Jurkat, Clone E6-1 (cell line): ENCODE measurements around a stretch of chr5.

DNA sequence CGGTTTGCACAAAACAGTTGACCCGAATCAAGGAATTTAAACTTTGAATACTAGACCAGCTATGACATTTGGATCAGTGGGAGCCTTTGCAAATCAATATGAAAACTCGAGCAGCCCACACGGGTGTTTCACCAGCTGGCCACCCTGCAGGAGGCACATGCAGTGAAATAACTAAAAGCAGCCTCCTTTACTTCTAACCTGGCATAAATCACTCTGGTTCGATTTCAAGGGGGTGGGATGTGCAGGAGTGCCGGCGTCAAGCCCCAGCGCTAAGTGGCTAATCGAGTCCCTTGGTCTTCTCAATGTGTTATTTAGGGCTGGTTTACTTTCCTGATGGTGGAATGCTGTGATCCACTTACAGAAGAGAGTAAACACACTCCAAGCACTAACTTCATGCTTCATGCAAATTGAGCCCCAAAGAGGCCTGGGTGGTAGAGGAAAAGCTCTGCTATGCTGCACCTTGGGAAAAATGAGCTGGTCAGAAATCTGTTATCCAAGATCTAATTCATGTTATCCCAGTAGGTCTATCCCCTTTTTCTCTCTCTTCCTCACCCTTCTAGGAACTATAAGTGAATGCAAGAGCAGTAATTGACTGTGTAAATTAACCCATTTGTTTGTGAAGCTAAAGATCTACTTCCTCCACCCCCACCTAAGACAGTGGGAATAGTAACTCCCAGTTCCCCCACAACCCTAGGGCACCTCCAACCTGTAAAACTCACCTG lies 109.5 kb downstream of the TMEM174 start:
- RRBS = no CpG with 5 or more reads among the region's 9 CpGs

- RRBS = 8% methylated on average over 9 of the region's 27 CpGs
Measured at GRCh38 chr5:73299198-73299580, 126.2 kb downstream of the TMEM174 start.

DNA sequence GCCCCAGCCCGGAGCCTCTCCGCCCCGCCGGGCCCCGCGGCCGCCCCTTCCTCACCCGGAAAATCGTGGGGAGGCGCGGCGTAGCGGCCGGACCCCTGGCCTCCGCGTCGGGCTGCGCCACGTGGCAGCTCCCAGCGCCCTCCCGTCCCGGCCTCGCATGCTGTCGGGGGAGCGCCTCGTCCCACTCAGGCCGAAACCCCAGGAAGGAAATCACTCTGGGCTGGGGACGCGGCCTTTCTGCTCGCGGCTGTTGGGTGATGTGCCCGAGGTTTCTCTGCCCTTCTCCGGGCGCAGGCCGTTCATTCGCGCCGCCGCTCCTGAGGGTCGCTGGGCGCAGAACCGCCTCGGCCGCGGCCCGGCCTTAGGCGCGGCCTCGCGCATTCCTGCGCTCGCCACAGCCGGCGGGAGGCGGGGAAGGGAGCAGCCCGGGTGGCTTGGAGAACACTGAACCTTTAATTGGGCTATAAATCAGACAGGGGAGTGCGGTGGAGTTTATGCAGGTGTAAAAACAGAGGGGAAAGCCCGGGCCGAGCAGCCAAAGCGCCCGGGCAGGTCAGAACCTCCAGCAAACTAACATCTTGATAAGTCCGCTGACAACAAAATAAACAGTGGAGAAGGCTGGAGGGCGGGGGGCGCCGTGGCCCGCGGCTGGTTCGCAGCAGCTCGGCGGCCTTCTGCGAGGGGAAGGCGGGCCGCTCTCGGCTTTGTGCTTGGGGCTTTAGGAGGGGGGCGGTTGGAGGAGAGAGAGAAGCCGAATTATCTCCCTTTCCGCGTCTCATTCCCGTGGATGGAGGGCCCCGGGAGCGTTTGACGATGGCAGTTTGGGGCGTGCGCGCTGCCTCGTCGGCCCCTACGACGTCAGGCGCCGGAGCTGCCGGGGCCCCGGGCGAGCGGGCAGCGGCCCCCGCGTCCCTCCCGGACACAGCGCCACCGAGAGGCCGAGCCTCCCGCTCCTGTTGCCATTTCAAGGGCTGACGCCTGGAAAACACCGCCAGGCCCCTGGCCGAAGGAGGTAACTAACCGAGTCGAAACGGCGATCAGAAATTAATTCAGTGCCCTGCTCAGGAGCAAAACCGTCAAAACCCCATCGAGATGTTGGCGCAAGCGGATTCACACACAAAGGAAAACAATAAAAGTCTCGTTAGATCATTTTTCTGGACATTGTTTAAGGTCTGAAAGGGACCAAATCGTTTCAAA lies 11.4 kb downstream of the FOXD1 start:
- RRBS = 43% methylated on average over 28 of the region's 116 CpGs

GRCh38 chr5:73507092-73507560 lies 8.9 kb downstream of the BTF3 start:
- RRBS = no CpG with 5 or more reads among the region's 2 CpGs

DNA sequence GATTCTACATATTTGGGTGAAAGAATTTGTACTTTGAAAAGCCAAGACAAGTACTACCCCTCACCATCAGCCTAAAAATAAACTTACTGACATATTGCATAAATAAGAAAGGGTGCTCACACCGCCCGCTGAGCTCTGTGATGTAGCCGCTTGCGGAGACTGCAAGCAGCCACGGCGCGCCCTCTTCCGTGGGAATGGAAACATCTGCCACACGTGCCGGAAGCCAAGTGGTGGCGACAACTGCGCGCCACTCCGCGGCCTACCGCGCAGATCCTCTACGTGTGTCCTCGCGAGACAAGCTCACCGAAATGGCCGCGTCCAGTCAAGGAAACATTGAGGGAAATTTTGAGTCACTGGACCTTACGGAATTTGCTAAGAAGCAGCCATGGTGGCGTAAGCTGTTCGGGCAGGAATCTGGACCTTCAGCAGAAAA lies 10.3 kb downstream of the BTF3 start:
- RRBS = no CpG with 5 or more reads among the region's 26 CpGs

DNA sequence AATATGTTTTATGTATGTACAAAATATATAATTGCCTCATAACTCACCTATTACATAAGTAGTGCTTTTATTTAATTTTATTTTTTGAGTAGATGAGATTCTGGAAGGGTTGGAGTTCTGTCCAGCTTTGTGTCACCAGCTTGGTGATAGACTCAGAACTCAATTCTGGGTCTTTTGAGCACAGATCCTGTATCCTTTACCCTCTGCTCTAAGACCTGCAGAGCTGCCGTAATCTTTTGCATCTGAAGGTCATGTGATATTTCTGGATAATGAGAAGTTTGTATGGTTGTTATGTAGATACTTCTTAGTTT lies 221.2 kb downstream of the ARHGEF28 start:
- RRBS = no CpG with 5 or more reads among the region's 1 CpG

DNA sequence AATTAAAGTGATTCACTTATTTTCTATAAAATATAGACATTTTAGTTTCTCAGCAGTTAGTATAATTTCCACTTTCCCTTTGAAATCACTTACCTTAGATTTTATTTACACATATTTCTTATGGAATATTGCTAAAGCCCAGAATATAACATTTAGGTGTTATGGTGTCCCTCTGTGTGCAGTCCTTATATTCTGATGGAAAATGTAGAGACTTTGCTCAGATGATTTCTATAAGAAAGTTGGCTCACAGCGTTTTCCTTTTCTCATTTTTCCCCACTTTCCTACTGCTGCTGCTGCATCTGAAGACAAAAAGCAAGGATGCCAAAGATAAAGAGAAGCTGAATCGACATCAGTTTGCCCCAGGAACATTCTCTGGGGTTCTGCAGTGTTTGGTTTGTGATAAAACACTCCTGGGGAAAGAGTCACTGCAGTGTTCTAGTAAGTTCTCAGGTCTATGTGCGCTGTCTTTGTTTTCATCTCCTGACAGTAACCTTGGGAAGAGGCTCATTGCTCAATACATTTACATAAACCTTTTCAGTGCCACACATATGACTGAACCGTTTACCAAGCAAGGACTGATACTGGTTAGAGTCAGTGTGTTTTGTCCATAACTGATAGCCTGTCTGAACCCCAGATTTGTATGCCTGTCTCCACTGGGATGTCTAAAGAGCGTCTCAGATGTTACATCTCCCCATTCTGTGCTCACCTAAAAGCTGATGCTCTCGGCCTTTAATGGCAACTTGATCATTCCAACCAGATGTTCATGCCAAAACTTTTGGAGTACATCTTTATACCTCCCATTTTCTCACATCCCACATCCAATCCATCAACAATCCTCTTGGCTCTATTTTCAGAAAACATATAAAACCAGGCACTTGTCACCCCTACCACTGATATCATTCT lies 232.0 kb downstream of the ARHGEF28 start:
- RRBS = no CpG with 5 or more reads among the region's 6 CpGs

DNA sequence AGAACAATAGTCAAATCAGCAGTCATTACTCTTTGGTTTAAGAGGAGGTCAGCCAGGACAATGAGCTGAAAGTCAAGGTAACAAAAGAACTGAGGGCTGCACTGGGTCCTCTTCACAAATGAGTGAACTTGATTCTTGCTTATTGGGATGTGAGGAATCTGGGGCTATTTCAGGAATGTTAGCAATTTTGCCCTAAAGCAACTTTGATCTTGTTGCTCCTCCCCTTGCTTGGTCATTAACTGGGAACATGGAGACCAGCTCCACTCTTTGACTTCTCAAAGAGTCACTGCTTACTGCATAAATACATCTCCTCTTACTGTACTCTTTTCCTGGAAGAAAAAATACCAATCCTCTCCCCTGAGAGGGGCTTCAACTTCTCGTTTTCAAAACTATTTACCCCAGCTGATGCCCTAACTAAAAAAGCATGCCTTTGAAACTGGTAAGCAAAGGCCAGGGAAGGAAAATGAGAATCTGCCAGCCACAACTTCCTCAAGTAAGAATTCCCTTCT lies 368.4 kb downstream of the ENC1 start:
- RRBS = no CpG with 5 or more reads among the region's 1 CpG

GRCh38 chr5:74707248-74707734 lies 22.3 kb downstream of the HEXB start:
- RRBS = no CpG with 5 or more reads among the region's 6 CpGs

GRCh38 chr5:74781424-74781949 lies 14.4 kb downstream of the NSA2 start:
- RRBS = no CpG with 5 or more reads among the region's 7 CpGs

DNA sequence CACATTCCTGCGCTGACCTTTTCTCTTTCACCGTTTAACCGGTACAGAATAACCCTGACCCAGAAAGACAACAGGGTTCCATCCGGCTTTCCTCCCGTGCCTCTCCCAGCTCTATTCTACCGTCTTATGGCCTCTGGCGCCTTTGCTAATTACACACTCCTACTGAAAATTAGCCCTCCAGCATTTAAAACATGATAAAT lies 729 bp upstream of the FAM169A start:
- RRBS = 99% methylated on average over 3 of the region's 7 CpGs

DNA sequence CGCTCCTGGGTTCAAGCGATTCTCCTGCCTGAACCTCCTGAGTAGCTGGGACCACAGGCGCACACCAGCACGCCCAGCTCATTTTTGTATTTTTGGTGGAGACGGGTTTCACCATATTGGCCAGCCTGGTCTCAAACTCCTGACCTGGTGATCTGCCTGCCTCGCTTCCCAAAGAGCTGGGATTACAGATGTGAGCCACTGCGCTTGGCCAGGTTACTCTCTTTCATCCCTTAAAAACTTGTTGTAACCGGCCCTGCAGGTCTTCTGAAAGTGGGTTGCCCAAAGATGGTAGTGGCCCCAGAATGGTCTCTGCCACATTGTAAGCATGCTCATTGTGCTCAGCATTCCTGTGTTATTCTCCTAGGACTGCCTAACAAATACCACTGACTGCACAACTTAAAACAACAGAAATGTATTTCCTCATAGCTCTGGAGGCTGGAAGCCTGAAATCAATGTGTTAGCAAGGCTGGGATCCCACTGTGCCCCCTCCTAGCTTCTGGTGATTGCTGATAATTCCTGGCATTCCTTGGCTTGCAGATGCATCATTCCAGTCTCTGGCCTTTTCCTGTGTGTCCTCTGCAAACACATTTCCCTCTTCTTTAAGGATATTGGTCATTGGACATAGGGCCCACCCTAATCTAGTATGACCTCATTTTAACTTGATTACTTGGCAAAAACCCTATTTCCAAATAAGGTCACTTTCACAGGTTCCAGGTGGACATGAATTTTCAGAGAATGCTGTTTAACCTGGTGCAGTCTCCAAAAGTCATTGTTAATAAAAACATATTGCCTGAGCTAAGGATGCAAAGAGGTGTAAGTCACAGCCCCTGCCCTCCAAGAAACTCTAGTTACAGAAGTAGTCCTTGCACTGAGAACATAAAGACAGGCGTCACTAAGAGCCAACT lies 3.4 kb upstream of the GCNT4 start:
- RRBS = no CpG with 5 or more reads among the region's 9 CpGs

DNA sequence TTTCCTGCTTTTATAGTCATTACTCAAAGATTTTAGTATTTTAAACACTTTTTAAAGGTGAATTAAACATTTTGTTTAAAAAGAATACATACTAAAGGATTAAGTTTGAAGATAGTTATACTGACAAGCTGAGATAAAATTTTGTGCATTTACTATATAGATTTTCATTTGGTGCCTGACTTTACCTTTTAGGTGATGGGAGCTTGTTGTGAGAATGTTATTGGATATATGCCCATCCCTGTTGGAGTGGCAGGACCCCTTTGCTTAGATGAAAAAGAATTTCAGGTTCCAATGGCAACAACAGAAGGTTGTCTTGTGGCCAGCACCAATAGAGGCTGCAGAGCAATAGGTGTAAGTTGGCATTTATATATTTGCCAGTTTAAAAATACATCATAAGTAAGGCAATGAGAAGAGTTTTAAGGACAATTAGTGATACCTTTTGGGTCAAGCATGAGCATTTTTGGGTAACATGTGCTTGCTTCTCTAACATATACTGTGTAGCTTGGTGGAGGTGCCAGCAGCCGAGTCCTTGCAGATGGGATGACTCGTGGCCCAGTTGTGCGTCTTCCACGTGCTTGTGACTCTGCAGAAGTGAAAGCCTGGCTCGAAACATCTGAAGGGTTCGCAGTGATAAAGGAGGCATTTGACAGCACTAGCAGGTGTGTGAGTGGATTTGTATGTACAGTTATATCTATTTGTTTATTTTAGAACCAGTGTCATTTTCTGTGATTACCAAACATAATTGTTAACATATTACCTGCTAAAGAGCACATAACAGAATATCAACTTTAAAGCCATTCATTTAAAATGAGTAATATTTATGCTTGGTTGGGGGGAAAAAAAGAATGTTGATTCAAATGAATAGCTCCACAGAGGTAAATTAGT lies 18.1 kb downstream of the HMGCR start:
- RRBS = no CpG with 5 or more reads among the region's 6 CpGs

GRCh38 chr5:75510460-75511114 lies 842 bp downstream of the CERT1 start:
- RRBS = 1% methylated on average over 5 of the region's 32 CpGs

- RRBS = 95% methylated on average over 1 of the region's 10 CpGs
Measured at GRCh38 chr5:75566543-75567345, 44.5 kb upstream of the ANKDD1B start.

DNA sequence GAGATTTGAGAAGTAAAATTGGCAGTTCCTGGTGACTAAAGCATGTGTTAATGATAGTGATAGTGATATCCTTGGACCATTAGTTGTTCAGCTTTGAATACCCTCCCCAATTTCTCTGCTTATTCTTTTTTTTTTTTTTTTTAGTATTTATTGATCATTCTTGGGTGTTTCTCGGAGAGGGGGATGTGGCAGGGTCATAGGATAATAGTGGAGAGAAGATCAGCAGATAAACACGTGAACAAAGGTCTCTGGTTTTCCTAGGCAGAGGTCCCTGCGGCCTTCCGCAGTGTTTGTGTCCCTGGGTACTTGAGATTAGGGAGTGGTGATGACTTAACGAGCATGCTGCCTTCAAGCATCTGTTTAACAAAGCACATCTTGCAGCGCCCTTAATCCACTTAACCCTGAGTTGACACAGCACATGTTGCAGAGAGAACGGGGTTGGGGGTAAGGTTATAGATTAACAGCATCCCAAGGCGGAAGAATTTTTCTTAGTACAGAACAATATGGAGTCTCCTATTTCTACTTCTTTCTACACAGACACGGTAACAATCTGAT lies 469 bp upstream of the ANKDD1B start:
- RRBS = no CpG with 5 or more reads among the region's 9 CpGs

GRCh38 chr5:76403736-76404820 lies 993 bp downstream of the IQGAP2 start:
- RRBS = 2% methylated on average over 4 of the region's 49 CpGs

DNA sequence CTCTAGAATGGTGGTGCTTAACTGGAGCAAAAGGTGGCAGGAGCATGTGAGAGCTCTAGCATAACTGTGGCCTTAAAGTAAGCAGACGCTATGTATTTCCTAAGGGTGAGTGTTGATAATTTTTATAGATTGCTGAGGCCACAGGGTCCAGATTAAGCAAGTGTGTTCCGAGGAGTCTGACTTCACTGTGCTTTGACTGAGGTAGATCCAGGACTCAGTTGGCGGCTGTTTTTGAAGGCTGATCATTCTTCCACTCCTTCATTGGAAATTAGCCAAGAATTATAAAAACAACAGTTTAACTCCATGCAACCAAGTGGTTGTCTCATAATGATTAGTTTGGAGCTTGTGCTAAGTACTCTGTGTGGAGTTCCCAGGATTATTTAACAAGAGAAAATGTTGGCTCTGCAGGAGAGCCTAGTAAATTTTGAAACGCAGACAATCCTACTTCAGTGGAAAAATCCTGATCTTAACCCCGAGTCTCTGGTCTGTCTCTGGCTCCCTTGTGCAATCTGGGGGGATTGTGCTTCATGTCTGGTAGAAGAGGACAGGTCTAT lies 19.2 kb downstream of the IQGAP2 start:
- RRBS = no CpG with 5 or more reads among the region's 5 CpGs

- RRBS = no CpG with 5 or more reads among the region's 6 CpGs
Measured at GRCh38 chr5:76491953-76492466, 88.9 kb downstream of the IQGAP2 start.

DNA sequence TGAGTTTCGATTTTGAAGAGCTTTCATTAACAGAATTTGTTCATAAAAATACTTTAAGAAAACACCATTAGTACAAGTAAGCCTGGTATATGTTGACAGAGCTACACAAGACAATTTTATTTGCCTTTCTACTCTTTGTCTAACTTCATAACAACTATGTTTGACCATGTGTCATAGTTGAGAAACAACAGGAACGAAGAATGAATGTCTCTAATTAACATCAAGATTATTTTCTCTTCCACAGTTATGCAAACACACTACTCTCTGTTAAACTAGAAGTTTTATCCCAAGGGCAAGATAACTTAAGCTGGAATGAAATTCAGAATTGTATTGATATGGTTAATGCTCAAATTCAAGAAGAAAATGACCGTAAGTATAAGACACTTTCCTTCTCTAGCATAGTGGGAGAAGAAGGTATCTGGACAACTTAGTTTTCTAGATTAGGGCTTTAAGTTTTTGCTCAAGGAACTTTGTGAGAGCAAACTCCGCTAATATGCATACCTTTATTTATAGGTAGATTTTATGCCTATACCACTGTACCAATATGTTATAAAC lies 17.2 kb downstream of the F2RL2 start:
- RRBS = no CpG with 5 or more reads among the region's 4 CpGs